ENCODE measurements around the gene HERPUD2.

DNA sequence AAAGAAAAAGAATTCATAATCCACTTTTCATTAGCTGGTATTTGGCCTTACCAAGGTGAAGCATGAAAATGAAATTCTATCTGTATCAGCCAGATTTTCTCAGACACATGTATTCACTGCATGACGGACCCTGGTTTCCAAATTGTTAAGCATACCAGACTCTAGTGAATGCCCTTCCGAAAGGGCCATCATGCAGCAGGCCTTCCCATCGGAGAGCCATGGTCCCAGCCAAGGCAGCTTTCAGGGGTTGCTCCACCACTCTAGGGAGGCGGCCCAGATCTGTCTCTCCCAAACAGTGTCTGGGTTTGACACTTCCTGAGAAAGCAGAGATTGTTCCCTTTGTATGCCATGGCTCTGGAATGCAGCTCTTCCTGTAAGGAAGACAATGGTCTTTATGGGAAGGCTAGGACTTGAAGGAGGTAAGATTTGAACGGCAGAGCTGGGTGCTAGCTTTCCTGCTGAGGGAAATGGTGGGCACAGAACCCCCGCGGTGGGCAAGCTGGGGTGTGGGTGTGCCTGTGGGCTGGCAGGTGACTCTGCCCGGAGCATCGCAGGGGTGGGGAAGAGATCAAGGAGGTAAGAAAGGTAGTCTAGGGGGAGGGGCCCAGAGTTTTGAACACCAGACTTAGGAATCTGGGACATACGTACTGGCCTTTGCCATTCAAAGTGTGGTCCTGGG lies 178.7 kb upstream of the BMPER start:
- PRO-cap: no peak

DNA sequence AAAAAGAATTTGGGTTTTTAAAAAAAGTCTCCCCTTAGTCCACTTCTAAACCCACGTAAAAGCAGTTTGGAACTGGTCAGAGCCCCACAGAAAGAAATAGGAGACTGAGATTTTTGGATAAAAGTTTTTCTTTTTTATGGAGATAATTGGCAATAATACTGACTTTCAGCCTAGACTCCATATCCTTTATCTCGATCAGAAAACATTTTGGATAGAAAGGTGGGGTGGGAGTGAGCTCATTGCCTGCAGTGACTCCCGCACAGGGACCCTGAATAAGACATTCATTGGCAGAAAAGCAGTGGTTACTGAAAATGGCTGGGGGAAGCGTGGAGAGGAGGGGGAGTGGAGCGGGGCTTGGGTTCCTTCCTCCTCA lies 90.5 kb upstream of the BMPER start:
- PRO-cap: no peak

GRCh38 chr7:34058929-34059407 lies 153.6 kb downstream of the BMPER start:
- PRO-cap: no peak

DNA sequence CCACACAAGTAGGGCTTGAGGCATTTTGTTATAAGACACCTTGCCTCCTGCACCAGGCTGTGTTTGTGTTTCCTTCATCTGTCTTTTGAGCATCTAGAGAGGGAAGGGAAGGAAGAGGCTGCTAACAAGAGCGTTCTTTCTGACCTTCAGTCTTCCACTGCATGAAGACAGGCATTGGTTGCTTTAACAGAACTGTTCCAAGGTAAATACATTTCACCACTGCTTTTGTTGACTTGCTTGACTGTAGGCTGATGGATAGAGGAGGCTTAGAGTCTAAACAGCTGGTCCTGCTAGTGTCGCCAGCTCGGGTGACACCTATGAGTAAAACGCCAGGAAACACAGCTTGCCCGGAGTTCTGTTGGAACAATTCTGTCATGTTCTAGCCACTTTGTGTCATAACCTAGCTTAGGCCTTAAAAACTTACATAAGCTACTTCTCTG lies 252.9 kb downstream of the BMPER start:
- PRO-cap: no peak

DNA sequence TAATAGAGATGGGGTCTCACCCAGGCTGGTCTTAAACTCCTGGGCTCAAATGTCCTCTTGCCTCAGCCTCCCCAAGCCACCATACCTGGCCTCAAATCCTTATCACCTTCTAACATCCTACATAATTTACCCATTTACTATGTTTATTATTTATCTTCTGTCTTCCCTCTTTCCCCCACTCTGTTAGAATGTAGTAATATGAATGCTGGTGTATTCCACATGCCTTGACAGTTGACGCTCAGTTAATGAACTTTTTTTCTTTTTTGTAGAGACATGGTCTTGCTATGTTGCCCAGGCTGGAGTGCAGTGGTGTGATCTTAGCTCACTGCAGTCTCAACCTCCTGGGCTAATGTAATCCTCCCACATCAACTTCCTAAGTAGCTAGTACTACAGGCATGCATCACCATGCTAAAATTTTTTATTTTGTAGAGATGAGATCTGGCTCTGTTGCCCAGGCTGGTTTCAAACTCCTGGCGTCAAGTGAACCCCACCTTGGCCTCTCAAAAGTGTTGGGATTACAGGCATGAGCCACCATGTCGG lies 71.2 kb downstream of the DPY19L1 start:
- PRO-cap: no peak

GRCh38 chr7:35248947-35250316 lies 4.5 kb downstream of the TBX20 start:
- PRO-cap: no peak

DNA sequence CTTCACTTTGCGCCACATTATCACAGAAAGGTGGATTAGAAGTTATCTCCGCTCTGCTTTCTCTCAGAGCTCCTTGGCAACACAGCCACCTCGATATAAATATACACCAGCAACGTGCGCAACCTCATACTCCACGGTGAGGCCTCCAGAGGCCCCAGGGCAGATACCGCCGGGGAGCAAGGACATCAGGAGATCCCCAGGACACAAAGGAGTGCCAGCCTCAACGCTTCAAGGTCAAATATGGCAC lies 121.0 kb upstream of the TBX20 start:
- PRO-cap: no peak

DNA sequence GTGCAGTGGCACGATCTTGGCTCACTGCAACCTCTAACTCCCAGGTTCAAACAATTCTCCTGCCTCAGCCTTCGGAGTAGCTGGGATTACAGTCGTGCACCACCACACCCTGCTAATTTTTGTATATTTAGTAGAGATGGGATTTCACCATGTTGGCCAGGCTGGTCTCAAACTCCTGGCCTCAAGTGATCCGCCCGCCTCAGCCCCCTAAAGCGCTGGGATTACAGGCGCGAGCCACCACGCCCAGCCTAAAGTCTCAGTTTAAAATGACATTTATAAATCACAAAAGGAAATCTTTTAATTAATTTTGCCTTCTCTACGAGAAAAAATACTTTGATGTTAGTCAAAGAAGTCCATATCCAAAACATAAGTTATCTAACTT lies 16.6 kb downstream of the HERPUD2 start:
- PRO-cap: no peak

DNA sequence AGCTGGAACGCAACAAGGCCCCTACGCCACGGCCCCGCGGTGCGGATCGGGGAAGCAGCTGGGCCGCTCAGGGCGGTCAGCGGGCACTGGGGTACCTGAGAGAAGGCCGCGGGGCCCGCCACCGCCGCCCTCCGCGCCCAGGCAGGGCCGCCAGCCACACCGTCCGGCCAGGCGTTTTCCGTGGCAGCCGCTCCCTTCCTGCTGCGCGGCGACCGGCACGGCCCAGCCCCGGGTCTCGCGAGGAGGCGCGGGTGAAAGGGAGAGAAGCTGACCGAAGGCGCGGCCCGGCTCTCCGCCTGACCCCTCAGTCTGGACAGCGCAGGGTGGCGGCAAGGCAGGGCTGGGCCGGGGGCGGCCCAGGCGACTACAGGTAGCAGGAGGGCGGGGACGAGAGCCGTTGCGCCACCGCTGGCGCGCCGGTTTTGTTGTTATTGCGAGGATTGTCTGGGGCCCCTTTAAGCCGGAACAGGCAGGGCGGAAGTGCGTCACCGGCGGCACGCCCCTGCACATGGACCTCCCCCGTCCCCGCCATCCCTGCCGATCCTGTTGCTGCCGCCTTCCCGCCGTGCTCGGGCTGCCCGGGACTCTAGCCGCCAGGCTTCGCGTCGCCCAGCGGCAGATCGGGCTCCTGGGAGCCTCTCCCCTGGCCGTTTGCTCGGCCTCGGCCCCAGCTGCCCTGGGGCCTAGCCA lies at the start of gene HERPUD2:
TSS of gene HERPUD2 (minus strand) at position 430 of the 690 bp plus-strand sequence.
- PRO-cap: bidirectional peak, plus-strand start at position 546 of the sequence, minus-strand start at position 430 of the sequence

- PRO-cap: bidirectional peak, plus-strand start at chr7:35800670, minus-strand start at chr7:35800588
Measured at GRCh38 chr7:35799700-35800774, 820 bp upstream of the SEPTIN7 start.

- PRO-cap: no peak
Measured at GRCh38 chr7:36082039-36082798, 70.8 kb upstream of the EEPD1 start.

- PRO-cap: no peak
Measured at GRCh38 chr7:36084393-36084974, 68.6 kb upstream of the EEPD1 start.

DNA sequence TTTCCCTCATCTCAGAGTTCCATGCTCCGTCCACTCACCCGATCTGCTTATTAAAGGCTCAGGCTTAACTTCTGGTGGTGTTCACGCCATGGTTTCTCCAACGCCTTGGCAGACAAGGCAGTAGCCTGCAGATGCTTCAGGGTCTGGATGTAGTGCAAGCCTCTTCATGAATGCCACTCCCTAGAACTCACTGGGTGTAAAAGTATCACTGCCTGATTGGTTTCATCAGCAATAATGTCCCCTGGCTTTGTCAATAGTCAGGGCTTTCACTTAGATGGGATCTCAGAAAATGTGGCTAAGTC lies 26.3 kb upstream of the EEPD1 start:
- PRO-cap: no peak

DNA sequence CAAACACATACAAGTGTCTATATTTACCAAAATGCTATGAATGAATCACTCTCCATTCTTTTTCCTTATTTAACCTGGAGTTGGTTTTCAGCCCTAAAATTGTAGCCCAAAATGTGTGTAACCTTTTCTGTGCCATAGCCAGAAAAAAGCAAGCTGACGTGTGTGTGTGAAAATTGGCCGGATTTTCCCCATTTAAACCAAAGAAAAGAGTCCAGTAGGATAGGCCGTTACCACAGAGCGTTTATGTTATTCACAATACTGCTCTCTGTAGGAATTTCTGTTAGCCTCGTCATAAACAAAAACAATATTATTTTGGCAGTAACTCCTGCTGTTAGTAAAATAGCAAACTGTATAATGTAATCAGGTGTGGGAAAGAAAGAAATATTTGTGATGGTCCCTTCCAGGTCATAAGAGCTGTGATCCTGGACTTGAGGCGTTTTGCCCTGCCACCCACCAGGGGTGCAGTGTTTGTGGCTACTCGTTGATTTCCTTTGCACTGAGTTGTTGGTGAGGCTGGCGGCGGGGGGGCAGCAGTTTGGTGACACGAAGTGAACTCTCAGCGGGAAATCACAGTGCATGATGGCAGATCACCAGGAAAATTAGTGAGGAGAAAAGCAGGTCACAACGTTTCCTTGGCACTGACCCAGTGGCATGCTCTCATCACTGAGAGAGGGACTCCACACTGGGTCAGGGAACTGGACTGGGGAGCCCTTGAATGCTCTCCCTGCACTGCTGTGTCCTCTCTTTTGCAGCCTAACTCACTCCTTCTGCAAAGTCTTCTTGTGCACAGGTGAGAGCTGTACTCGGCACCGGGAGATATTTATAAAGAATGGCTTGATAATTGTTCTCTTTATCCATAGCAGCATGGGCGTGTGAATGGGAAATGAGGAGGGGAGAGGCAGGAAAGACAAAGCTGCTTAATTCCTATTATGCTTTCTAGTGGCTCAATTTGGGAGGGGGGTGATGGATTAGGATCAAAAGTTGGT lies 2.9 kb downstream of the EEPD1 start:
- PRO-cap: no peak

- PRO-cap: no peak
Measured at GRCh38 chr7:36261227-36261648, 105.8 kb downstream of the MATCAP2 start.

DNA sequence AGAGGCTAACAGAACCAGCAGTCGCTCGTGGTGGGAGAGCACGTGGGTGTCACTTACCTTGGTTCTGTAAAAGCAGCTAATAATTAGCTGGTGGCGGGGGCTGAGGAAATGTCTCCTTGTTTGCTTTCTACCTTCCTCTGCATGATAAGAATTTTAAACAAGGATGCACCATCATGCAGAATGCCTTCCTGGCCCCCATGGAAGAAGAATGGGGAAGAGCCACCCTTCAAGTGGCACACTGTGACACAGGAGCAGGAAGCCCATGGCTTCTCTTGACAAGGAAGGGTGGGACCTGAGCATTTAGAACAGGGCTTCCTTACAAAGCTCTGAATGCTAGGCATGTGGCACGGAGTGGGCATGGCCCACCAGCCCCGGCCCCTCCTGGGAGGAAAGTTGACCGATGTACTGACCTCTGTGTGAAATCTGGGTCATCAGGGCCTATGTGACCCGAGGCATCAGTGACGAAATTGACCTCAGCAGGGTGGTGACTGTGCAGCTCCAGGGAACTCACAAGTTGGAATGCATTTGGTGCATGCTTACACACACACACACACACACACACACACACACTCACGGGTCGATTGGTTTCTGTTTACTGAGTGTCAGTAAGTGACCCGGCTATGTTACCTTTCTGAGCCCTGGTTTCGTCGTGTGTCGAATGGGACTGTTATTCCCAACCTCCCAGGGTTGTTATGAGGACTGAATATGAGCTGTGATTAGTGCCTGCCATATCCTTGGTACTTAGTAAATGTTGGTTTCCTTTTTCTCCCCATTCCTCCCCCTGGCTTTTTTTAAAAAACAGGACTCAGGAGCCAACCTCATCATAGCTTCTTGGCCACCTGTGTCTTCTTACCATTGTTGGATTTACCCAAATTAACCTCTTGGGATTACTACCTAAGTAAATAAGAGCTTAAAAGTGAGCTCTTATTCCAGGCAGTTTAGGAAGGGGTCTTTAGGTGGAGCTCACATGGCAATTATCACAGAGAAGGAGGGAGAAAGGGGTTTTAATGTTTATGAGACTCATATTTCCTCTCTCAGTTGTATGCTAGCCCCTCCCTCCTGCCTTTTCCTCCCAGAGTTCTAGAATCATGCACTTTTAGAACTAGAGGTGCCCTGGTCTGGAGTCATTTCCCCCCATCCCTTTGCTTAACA lies 94.1 kb downstream of the MATCAP2 start:
- PRO-cap: no peak

- PRO-cap: no peak
Measured at GRCh38 chr7:36284439-36285130, 82.5 kb downstream of the MATCAP2 start.

- PRO-cap: no peak
Measured at GRCh38 chr7:36777842-36778087, 53.5 kb upstream of the AOAH start.

DNA sequence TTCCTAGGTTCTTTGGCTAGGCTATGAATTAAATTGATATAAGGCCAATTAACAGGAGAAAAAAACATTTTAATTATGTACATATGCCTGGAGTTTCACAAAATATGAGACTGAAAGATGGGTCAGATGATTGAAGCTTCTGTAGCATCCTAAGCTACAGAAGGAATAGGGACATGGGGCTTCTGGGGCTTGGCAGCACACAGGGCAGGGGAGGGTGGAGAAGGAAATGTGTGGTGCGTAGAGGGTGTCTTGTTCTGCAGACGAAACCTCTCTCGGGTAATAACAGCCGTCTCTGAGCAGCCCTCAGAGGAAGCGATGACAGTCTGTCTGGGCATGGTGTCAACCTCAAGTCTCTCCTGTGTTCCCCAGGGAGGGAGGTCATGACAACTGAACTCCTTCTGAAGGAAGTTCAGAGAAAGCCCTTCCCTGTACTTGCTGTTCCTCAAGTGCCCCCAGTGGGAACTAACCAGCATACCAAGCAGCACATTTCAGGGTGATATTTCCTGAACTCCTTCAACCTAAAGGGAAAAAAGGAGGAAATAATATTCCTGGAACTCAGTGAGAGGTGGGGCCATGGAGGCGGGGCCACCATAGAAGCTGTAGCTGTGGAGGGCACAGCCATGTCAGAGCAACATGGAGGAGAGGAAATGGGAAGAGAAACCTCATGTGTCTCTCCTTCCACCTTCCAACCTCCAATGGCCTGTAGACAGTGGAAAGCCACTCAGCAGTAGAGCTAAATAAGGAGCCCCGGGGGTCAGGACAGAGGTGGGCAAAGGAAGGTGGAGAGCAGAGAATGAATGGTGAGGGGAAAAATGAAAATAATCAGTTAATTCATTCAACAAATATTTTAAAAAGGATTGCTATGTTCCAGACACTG lies 60.7 kb upstream of the AOAH start:
- PRO-cap: no peak

GRCh38 chr7:36971970-36972613 lies 247.8 kb upstream of the AOAH start:
- PRO-cap: no peak